CD14-positive monocyte (primary cell): ENCODE results near the gene CYSTM1.

- CAGE, long polyA plus RNA = no peak
Measured at GRCh38 chr5:139667619-139668662, 19.8 kb downstream of the CXXC5 start.

DNA sequence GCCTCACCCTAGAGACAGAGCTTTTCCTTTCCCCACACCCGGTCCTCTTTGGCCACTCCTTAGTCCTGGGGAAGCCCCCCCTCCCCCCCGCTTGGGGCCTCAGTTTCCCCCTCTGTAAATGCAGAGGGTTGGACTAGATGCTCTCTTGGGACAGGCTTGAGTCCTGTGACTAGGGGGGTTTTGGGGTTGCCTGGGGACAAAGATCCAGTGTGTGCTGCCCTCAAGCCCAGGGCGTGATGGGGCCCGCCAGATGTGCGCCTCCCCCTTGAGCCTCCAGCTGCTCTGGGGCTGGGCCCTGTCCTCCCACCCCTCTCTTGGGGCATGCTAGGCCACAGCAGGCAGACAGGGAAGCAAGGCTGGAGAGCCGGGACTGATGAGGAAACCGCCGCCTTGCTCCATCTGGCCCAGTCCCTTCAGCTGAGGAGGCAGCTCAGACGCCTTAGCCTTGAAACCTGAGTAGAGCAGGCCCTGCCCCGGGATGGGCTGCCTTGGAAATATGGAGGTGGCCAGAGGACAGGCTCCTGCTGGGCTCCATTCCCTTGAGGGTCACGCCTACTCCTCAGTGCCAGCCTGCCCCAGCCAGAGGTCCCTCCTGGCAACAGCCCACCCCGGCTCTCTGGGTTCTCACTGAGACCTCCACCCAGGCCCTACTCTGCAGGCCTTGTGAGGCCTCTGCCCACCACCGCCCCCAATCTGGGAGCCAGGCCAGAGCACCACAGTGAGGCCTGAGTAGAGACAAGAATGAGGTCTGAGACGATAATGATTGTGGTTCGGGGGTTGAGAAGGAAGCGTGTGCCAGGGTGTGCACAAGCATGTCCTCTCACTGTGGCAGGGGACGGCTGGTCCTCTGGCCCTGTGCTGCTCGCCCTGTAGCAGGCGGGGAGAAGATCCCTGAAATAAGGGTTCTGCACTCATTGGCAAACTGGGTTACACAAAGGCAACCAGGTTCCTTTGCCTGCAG is 30.7 kb downstream of the CXXC5 start:
- CAGE, long polyA plus RNA = no peak

- CAGE, long polyA plus RNA = no peak
Measured at GRCh38 chr5:139682747-139683241, 34.6 kb downstream of the CXXC5 start.

- CAGE, long polyA plus RNA = no peak
Measured at GRCh38 chr5:139744880-139745794, 50.5 kb upstream of the PSD2 start.

- CAGE, long polyA plus RNA = no peak
Measured at GRCh38 chr5:139765499-139766113, 30.0 kb upstream of the PSD2 start.

- CAGE, long polyA plus RNA = no peak
Measured at GRCh38 chr5:140038396-140039132, 4.5 kb downstream of the NRG2 start.

DNA sequence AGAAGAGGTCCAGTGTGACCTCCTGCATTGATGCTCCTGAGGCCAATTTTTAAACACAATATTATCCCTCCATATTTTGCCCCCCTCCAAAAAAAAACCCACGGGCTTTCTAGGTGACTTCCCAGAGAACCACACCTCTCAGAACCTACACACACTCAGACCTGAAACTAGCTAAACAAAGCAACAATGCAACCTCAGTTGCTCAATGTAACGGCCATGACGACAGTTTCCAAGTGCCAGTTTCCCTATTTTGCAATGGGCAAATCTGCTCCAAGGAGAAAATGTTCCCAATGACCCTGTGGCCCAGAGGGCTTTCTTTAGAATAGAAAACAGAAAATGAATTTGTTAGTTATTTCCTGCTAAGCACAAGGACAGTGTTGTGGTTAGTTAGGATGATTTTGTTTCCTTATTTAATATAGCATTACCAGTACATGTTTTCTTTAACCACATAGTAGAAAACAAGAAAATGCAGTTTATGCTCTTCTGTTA is 3.4 kb downstream of the NRG2 start:
- CAGE, long polyA plus RNA = no peak

DNA sequence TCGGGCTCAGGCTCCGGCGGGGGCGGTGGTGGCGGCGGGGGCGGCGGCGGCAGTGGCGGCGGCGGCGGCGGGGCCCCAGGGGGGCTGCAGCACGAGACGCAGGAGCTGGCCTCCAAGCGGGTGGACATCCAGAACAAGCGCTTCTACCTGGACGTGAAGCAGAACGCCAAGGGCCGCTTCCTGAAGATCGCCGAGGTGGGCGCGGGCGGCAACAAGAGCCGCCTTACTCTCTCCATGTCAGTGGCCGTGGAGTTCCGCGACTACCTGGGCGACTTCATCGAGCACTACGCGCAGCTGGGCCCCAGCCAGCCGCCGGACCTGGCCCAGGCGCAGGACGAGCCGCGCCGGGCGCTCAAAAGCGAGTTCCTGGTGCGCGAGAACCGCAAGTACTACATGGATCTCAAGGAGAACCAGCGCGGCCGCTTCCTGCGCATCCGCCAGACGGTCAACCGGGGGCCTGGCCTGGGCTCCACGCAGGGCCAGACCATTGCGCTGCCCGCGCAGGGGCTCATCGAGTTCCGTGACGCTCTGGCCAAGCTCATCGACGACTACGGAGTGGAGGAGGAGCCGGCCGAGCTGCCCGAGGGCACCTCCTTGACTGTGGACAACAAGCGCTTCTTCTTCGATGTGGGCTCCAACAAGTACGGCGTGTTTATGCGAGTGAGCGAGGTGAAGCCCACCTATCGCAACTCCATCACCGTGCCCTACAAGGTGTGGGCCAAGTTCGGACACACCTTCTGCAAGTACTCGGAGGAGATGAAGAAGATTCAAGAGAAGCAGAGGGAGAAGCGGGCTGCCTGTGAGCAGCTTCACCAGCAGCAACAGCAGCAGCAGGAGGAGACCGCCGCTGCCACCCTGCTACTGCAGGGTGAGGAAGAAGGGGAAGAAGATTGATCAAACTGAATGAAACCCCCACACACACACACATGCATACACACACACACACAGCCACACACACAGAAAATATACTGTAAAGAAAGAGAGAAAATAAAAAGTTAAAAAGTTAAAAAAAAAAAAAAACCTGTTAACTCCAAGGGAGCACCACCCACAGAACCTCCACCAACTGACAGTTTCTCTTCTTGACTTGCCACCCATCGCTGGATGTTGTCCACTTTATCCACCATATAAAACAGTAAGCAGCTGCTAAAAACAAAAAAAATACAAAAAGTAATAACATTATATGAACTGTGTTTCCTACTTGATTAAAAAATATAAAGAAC is 758 bp downstream of the PURA start:
- CAGE, long polyA plus RNA = no peak

- CAGE, long polyA plus RNA = no peak
Measured at GRCh38 chr5:140164993-140165663, 9.9 kb upstream of the CYSTM1 start.

DNA sequence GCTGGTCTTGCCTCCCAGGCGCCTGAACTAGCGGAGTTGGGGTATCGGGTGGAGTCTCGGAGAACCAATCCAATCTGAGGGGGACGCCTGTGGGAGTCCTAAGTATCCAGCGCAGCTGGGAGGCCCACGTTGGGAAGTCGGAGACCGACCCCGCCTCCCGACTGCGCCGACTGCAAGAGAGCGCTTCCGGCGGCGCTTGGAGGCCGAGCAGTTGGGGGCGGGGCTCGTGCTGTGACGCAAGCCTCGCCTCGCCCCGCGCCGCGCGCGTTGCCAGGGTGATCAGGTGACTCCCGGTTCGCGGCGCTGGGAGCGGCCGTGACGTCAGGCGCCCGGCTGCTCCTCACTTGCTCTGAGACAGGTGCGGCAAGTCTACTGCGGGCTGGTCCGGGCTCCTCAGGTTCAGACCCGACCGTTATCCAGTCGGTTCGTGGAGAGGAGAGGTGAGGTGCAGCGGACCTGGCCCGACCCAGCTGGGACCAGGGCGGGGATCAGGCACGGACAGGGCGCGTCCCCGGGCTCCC is at the start of gene CYSTM1:
TSS of gene CYSTM1 (plus strand) at position 343 of the 521 bp plus-strand sequence.
- CAGE, long polyA plus RNA = no peak

DNA sequence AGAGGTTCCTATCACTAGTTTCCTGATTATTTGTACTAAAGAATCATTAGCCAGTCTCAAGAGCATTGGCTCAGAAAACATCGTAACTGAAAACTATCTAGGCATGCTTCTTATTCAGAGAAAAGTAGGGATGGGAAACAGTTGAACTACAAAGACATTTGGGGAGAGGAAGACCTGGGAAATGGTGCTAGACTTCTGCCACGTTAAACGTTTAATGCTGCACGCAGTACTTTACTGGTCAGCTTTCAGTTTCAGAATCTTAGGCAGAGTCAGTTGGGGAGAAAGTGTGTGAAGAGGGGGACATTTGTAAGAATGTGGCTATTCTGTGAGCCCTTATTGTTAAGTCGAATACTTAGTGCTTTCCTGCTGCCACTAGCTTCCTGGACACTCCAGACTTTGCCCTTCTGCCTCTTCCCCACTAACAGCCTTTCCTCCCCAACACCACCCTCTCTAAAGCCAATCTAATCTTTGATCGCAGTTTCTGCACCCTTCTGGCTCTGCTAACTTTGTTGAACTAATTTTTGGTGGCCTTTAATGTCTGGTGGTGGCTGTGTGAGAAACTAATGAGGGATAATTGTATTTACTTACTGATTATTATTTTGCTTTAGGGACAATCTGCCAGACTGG is 6.0 kb downstream of the CYSTM1 start:
- CAGE, long polyA plus RNA = no peak

GRCh38 chr5:140216309-140217061 is 41.5 kb downstream of the CYSTM1 start:
- CAGE, long polyA plus RNA = no peak

DNA sequence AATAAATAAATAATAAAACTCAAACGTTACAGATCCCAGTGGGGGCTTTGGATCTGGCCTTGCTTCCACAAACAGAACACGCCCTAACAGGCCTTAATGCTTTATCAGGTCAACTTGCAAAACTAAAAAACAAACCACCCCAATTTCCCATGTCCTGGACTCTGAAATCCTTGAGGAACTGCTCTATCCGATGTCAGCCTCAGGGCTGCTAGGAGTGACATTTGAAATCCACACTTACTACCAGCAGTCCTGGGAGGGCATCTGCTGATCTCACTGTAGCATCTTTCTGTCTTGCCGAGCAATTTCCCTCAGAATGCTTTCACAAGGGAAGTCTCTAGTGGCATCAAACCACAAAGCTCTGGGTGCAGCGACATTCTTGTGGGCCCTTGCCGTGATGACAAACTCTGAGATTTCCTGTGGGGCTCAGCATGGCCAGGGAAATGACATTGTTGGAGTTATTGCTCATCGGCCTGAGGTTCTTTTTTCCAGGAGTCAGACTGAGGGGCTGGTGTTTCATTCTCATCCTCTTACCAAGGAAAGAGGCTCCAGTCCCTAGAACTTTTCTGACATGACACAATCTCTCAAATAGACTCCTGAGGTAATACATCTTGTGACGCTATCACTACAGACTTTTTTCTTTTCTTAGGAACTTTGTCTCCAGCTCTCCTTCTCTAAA is 51.5 kb downstream of the PFDN1 start:
- CAGE, long polyA plus RNA = no peak

DNA sequence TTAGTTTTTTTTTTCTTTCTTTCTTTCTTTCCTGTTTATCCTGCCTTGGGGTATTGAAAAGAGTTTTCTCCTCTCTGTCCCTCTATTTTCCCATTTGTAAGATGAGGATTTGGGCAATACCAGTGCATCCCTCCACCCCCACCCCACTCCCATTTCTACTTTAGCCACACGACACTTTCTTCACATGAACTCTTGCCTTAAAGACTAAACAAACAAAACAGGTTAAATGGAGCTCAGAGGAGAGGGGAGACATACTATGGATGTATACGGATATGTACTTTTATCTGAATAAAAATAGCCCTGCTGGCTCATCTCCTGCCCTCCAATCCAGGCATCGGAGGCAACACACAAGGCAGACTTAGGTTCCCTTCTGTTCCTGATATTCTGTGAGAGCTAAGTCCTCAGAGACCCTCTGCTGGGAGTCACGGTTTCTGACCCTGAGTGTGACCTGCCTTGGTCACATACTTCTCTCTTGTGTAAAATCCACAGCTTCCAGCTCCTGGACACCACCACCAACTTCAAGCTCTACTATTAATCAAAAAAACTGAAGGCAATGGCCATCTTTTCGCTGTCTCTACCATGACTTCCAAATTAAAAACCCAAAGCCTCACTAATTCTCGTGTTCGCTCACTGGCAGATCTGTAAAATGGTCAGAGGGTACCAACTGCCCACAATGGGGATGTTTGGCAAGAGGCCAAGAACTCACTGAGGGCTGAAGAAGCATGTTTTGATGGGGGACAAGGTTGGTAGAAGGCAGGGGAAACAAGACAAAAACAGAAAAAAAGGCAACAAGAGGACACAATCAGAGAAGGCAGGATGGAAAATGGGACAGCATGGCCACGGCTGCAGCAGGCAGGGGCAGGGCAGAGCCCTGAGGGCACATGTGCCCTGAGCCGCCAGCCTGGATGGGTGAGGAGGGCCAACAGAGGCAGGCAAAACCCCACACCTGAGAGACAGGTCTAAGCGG is 50.6 kb downstream of the PFDN1 start:
- CAGE, long polyA plus RNA = no peak

- CAGE, long polyA plus RNA = no peak
Measured at GRCh38 chr5:140253112-140254006, 49.5 kb downstream of the PFDN1 start.

DNA sequence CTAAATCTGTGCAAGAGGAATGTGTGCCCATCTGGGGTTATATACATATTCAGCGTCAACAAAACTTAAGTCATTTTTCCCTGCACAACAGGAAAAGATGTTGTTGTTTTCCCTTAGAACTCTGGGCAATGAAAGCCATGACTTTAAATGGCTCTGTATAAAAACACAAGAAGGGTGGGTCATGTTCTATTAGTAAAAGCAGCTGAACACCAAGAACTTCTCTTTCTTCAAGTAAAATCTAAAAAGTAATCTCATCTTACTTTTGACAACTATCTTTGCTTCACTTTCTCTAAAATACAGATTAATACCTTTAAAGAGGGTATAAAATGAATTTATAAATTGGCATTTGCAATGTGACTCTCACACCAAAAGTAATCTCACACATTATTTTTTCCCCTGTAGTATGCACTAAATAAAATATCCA is 9.1 kb downstream of the PFDN1 start:
- CAGE, long polyA plus RNA = no peak

- CAGE, long polyA plus RNA = no peak
Measured at GRCh38 chr5:140474854-140475711, 72.4 kb upstream of the EIF4EBP3 start.

DNA sequence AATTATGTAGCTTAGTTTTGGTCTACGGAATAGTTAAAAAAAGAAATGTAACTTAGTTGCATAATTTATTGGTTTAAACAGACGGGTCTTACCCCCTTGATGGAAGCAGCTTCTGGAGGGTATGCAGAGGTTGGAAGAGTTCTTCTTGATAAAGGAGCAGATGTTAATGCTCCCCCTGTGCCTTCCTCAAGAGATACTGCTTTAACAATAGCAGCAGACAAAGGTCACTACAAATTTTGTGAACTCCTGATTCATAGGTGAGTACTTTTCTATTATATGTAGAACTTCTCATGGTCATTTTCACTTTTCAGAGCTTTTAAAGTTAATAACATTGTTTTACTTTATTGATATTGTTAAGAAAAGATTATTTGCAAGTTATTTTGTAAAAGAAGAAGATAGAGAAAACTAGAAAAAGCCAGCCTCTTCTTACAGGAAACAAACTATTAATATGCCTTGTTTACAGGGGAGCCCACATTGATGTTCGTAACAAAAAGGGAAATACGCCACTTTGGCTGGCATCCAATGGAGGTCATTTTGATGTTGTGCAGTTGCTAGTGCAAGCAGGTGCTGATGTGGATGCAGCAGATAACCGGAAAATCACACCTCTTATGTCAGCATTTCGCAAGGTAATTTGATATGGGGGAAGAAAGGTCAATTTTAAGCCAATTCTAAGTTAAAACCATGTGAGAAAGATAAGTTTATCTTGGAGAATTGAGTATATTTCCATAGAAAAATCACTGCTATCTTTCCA is 37.7 kb upstream of the EIF4EBP3 start:
- CAGE, long polyA plus RNA = no peak

- CAGE, long polyA plus RNA = no peak
Measured at GRCh38 chr5:140528825-140529904, 18.3 kb upstream of the EIF4EBP3 start.

DNA sequence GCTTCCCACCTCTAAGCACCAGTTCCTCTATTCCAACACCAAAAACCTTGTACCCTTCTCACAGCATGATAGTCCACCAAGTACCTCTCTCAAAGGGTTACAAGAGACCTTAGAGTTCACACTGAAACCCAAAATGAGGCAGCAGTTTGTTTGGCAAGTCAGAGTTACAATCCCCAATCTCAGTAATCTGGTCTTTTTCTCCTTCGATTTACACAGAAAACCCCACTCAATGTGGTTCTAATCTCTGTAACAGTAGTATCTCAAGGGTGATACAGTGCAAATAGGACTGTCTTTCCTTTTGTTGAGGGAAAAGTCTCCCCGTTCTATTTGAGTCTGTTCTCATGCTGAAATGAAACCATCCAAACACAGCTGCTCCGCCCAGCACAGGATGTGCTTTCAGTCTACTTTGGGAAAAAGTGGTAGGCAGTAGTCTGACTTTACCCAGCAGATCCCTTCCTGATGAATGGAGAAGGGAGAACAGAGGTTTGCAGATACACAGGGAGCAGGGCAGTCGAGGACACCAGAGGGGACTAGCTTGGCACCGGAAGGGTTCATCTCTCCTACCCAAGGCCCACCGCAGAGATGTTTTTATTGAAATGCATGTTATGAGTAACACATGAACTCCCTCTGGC is 2.6 kb downstream of the EIF4EBP3 start:
- CAGE, long polyA plus RNA = no peak